ReNcell CX (cell line): ENCODE data around the gene NEBL.

- PRO-cap = no peak
Observed at GRCh38 chr10:20896602-20897567, at the start of gene NEBL. Gene NEBL, minus strand, starts transcription at chr10:20897311.

DNA sequence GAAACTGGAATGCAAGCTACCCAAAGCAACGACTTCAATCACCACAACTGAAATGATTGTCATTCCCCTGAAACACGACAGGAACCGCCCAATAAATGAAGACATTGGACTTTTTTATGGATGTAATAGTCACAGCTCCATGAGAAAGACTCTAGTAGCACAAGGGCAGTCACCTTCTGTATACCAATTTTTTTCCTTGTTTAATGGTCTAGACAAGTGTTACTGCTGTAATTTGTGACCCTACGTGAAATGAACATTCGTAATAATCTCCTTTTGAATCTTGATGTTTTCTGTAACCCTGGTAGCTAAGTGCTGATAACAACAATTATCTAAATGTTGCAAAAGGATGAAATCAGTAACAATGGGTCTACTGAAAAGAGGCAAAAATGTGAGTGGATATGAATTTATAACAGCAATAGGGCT, 200.6 kb upstream of the NEBL start:
- PRO-cap = unidirectional peak, plus-strand start at position 106 of the sequence

GRCh38 chr10:21100061-21100776, 203.1 kb upstream of the NEBL start:
- PRO-cap = no peak

GRCh38 chr10:21514609-21515425, 10.7 kb downstream of the SKIDA1 start:
- PRO-cap = no peak

GRCh38 chr10:21515935-21516774, 9.3 kb downstream of the SKIDA1 start:
- PRO-cap = bidirectional peak, plus-strand start at chr10:21516453, minus-strand start at chr10:21516437

DNA sequence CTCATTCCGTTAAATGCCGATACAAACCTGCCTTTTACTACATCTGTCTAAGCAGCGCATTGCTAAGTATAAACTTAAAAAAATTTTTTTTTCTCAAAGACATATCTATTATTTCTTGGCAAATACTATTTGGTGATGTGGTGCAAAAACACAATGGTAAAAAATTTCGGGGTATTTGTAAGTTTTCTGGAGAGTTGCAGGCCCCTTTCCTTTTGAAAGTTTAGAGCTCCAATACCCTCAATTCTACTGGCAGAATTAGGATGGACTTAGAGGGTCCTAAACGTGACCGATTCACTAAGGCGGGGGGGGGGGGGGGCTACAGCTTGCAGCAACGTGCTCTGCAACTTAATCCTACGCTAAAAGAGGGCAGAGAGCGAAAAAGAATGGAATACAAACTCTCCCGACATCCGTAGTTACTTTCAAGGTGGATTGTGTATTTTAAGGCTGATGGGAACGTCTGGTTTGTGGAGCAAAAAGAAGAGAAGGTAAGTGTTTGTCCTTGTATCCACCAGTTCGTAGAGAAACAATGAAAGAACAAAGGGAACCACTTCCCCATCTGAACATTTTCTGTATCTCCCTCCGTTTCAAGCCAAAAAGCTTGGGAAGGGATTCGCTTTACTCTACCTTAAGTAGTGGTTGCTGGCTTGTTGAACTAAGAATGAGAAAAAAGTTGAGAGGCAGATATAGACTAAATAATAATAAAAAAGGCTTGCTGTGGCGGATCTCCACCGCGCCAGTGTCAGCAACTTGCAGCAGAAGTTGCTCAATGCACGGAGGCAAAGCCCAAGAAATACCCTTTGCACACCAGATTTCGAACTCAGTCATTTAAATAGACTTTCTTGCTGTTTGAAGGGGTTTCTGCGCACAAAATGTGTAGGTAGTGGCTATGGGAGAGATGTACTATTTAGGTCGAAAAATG, 932 bp downstream of the SKIDA1 start:
- PRO-cap = no peak

DNA sequence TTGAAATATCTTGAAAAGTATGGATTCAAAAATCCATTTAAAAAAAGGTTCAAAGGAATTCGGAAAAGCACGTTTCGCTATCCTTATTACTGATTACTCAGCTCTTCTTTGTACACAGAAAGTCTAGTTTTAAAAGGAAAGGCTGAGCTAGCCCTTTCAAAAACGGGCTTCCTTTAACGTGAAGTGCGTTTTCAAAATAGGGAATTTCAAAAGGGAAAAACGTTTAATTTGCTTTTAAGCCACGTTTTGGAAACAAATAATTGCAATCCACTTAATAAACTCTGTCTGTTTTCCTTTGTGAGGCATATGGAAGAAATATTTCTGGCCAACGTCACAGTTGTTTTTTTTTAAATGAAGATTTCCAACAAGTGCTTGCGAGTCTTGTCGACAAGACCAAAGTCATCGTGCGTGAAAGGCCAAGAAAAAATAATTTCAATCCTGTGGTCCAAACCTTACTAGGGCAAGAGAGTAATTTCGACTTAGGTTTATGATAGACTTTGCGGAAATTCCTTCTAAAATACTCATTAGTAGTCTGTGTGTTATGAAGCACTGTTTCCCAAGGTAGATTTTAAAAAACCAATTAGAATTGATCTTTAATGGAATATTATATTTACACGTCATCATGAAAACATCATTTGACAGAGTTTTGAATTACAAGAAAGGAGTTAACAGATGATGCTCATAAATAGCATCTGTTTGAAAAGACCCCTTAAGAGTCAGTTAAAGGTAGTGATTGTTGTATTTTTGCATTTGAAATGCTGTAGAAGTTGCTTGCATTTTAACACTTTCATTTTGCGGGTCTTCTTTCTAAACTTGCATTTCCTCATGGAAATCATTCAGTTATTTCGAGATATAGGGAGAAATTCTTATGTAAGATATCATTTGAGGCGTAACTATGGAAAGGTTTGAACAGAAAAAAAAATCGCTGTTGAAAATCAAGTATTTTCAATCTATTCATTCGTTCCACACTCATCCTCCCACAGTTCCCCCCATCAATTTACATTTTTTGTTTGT, 2.5 kb upstream of the SKIDA1 start:
- PRO-cap = no peak

- PRO-cap = no peak
Observed at GRCh38 chr10:21652180-21652922, 118.3 kb downstream of the MLLT10 start.

DNA sequence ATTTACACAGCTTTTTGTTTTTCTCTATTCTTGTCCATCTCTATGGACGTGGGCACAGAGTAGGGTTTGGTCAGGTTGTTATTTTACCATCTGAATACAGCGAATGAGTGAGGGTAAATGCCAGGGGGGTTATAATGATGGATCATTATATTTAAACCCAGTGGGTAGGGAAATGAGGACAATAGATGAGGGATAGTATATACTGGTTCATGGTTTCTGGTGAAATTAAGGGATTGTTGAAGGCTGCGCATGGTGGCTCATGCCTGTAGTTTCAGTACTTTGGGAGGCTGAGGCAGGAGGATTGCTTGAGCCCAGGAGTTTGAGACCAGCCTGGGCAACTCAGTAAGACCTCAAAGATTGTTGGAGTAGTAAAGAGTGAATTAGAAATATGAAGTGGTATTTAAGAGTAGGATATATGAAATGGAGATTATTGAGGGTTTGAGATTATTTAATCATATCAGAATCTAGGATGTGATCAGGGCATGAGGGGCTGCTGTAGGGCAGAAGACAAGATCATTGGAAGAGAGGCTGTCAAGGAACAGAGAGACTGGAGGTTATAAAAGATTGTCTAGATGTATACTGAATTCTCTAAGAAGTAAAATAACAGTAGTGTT, 120.7 kb downstream of the MLLT10 start:
- PRO-cap = no peak

GRCh38 chr10:21670368-21671227, 136.6 kb downstream of the MLLT10 start:
- PRO-cap = no peak

- PRO-cap = no peak
Observed at GRCh38 chr10:21687021-21688055, 153.3 kb downstream of the MLLT10 start.

DNA sequence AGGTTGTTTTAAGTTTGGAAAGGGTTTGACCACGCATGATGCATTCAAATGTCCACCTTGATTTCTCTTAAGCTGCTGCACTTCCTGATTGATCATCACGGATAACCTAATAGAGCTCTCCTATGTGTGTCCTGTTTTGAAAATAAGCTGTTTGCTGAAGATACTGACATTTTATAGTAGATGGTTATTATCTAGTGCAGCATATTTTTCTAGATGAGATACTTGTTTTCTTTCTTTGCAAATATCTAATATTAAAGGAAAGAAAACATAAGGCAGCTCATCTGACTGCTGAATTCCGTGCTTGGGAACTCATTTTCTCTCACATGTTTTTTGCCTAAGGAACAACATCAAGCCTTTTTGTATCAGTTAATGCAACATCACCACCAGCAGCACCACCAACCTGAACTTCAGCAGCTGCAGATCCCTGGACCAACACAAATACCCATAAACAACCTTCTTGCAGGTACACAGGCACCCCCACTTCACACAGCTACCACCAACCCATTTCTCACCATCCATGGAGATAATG, 205.7 kb downstream of the MLLT10 start:
- PRO-cap = no peak

GRCh38 chr10:21745911-21746604, 212.0 kb downstream of the MLLT10 start:
- PRO-cap = no peak

GRCh38 chr10:21806948-21807671, 196.4 kb downstream of the DNAJC1 start:
- PRO-cap = no peak

DNA sequence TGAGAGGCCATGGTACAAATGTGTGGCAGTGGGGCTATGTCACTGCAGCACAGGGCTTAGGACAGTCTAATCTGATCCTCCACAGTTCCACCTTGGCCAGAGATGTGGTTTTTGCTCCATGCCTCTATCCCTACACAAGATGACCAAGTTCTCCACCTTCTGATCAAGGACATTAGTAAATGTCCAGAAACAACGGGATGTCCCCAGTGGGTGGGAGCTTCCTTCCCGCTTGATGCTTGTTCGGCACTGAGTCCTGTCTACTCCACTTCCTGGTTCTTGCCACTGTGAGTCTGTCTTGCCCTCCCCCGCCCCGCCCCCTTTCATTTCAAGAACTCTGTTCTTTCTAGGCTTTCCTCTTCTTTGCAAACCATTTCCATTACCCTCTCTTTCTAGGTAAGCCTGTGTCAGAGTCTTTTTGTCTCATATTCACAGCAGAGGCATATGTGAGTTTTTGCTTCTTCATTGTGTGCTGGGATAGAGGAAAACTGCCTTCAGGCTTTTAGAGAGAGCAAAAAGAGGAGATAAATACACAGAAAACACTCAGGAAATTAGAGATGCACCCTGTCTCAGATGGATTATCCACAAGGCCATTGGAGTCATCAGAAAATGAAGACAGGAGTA, 19.3 kb upstream of the DNAJC1 start:
- PRO-cap = no peak

GRCh38 chr10:22391536-22392112, 46.3 kb downstream of the SPAG6 start:
- PRO-cap = no peak

GRCh38 chr10:22513396-22514221, 168.3 kb downstream of the SPAG6 start:
- PRO-cap = no peak

DNA sequence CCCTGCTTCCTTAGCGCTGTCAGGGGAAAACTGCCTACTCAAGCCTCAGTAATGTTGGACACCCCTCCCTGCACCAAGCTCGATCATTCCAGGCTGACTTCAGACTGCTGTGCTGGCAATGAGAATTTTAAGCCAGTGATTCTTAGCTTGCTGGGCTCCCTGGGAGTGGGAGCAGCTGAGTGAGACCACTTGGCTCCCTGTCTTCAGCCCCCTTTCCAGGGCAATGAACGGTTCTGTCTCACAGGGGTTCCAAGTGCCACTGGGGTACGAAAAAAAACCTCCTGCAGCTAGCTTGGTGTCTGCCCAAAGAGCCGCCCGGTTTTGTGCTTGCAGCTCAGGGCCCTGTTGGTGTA, 184.1 kb downstream of the PIP4K2A start:
- PRO-cap = no peak

DNA sequence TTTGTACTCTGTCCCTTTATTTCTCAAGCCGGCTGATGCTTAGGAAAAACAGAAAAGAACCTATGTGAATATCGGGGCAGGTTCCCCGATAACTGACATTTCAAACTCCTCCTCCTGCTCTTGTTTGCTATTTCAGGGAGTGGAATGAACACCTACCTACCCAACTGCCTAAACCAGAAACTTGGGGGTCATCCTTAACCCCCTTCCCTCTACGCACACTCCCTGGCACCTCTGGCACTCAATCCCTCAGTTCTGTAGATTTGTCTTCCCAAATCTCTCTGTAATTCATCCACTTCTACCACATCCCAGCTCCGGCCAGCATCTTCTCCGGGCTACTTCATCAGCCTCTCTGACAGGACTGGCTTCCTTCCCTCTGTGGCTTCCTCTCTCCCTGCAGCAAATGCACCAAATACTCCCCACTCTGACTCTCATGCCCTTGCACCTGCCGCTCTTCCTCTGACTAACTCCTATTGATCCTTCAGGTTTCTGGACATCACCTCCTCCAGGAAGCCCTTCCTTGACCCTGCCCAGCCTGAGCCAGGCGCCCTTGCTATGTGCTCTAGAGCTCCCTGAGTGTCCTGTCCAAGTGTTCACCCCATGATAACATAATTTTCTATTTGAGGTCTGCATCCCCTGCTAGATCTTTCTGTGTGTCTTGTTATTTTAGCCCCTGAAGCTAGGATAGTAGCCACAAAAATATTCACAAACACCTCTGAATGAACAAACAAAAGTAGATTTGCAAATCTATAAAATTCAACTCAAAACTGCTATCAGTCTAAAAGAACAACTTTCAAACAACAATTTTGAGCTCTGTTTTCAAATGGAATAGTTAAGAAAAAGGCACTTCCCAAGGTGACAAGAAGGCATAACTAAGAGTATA, 147.9 kb downstream of the PIP4K2A start:
- PRO-cap = no peak

- PRO-cap = no peak
Observed at GRCh38 chr10:22572617-22573699, 141.4 kb downstream of the PIP4K2A start.